AG09309 (cell line): Measurements from ENCODE around the gene GATA6.

- RRBS, result no CpG with 5 or more reads among the region's 1 CpG
These were observed 66.8 kb downstream of the MIB1 start for GRCh38 chr18:21807302-21807942.

DNA sequence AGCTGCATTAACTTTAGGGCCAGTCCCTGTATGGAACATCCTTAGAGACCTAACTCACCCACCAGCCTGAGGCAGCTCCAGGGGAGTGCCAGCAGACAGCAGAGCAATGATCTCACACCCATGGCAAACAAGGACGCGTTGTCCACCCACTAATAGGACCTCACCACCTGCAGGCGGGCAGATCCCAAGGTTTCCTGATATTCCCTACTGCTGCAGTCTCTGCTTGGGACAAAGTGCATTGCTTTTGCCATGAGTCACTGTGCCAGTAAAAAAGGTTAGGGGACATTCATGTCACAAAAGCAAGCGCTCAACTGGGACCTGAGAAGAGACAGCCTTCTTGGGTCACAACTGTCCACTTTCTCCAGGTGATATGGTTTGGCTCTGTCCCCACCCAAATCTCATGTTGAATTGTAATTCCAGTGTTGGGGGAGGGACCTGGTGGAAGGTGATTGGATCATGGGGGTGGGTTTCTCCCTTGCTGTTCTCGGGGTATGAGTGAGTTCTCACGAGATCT is 160.1 kb downstream of the MIB1 start:
- RRBS, result no CpG with 5 or more reads among the region's 6 CpGs

DNA sequence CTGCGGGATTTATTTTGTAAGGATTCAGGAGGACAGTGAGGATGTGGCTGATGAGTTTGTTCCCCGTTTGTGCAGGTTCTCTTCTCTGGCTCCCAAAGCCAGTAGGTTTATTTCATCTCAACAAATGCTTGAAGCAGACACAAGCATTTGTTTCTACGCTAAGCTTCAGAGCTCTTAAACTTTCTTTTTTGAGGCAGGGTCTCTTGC is 161.6 kb downstream of the MIB1 start:
- RRBS, result no CpG with 5 or more reads among the region's 3 CpGs

GRCh38 chr18:22169182-22169951 is at the start of gene GATA6:
GATA6 (plus strand) TSS chr18:22169589.
- RRBS, result 2% methylated on average over 21 of the region's 78 CpGs

DNA sequence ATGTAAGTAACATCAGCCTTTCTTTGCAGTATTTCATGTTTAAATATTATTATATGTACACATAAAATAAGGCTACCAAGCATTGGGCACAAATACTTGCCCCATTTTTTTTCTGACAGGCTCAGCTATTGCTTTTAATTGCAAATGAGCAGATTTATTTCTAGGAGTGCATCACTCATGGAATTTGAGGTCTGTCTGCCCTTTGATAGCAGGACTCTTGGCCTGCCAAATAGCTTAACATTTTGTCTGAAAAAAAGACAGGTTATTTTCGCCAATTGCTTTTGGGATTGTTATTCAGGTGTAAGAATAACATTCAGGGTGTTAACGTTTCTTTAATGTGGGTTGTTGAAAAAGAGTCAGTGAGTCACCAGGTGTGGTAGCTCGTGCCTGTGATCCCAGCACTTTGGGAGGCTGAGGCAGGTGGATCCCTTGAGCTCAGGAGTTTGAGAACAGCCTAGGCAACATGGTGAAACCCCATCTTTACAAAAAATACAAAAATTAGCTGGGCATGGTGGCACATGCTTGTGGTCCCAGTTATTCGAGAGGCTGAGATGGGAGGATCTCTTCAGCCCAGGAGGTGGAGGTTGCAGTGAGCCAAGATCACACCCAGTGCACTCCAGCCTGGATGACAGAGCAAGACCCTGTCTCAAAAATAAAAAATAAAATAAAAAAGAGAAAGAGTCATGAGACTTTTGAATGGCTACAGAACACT is 26.9 kb downstream of the GATA6 start:
- RRBS, result no CpG with 5 or more reads among the region's 4 CpGs

DNA sequence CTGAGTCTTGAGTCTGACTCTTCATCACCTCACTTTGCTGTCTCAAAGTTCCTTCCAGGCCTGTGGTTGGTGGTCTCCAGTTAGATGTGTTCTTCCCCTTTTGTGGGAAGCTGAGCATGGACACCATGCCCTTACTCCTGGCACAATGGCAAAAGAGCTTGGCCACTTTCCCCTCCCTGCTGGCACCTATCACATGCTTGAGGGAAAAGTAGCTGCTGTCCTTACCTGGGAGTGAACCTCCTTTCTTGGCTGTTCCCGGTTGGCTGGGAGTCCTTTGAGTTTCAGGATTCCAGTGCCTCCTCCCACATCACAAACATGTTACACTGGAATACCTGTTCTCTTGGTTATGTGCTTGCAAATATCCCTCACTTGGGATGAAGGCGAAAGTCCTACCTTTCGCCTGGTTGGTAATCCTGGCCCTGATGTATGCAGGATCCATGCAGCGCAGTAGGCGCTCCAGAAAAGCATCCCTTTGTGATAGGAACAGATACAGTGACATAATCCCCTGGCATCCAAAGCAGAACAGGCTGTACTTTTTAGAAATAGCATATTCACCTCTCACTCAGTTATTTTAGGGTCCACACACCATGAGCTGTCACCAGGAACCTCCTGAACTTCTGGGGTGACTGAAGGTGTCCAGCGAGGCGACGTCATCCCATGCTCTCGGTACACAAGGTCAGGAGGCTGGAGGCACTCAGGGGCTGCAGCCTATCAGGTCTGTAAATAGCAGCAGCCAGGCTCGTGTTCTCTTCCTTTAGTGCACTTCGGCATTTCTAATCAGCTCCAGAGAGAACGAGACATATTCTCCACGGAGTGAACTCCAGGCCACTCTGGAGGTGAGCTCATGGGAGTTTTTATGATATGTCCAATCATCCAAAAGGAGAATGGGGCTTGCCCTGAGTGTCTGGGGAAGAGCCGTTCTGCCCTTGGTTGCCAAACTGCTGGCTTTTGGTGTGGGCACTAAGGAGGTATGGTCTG is 98.1 kb downstream of the GATA6 start:
- RRBS, result no CpG with 5 or more reads among the region's 14 CpGs

- RRBS, result no CpG with 5 or more reads among the region's 10 CpGs
These were observed 106.4 kb downstream of the GATA6 start for GRCh38 chr18:22275761-22276297.

- RRBS, result no CpG with 5 or more reads among the region's 7 CpGs
These were observed 117.3 kb downstream of the GATA6 start for GRCh38 chr18:22286555-22287251.

GRCh38 chr18:22536437-22536952 is 118.8 kb upstream of the CTAGE1 start:
- RRBS, result no CpG with 5 or more reads among the region's 7 CpGs

- RRBS, result no CpG with 5 or more reads among the region's 6 CpGs
These were observed 129.2 kb upstream of the CTAGE1 start for GRCh38 chr18:22546931-22547281.

- RRBS, result no CpG with 5 or more reads among the region's 10 CpGs
These were observed 238.1 kb upstream of the RBBP8 start for GRCh38 chr18:22694829-22695542.

DNA sequence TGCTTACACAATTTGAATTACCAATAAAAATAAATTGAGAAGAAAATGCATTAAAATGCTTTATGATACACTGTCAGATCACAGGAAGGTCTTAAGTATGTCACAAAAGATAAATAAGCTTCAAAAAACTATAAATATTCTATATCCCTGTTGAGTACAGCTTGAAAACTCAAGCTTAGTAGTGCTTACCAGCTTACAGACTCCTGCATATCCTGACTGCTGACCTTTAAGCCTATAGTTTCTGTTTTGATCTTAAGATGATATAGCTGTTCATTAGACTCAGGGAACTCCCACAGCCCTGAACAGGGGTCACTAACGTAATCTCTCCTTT is 93.8 kb upstream of the RBBP8 start:
- RRBS, result no CpG with 5 or more reads among the region's 1 CpG

DNA sequence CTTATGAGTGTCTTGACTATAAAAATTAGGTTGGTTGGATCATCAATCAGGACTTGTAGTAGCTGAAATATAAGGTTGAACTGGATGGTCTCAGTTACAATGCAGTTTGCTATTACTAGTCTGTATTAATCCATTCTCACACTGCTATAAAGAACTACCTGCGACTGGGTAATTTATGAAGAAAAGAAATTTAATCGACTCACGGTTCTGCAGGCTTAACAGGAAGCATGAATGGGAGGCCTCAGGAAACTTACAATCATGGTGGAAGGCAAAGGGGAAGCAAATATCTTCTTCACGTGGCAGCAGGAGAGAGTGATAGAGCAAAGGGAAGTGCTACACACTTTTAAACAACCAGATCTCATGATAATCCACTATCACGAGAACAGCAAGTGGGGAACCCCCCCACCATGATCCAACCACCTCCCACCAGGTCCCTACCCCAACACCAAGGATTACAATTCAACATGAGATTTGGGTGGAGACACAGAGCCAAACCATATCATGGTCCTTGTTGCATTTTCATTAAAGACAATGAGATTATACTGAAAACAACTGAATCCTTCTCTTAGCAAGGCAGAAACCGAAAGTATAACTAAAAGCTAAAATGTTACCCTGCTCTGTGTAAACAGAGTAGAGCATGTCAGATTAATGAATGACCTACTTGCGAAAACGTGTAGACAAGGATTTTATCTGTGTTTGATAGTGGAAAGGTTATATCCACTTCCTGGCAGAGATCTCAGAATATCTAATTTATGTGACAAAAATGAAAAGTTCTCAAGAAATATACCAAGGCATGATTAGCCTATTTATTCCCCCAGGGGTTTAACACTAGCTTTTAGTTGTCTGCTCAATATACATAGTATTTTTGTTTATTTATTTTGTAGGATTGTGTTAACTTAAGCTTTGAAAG is 60.1 kb upstream of the RBBP8 start:
- RRBS, result no CpG with 5 or more reads among the region's 8 CpGs

GRCh38 chr18:23136457-23136794 is 1.1 kb downstream of the CABLES1 start:
- RRBS, result 3% methylated on average over 14 of the region's 31 CpGs

GRCh38 chr18:23141226-23142054 is 6.2 kb downstream of the CABLES1 start:
- RRBS, result no CpG with 5 or more reads among the region's 13 CpGs

DNA sequence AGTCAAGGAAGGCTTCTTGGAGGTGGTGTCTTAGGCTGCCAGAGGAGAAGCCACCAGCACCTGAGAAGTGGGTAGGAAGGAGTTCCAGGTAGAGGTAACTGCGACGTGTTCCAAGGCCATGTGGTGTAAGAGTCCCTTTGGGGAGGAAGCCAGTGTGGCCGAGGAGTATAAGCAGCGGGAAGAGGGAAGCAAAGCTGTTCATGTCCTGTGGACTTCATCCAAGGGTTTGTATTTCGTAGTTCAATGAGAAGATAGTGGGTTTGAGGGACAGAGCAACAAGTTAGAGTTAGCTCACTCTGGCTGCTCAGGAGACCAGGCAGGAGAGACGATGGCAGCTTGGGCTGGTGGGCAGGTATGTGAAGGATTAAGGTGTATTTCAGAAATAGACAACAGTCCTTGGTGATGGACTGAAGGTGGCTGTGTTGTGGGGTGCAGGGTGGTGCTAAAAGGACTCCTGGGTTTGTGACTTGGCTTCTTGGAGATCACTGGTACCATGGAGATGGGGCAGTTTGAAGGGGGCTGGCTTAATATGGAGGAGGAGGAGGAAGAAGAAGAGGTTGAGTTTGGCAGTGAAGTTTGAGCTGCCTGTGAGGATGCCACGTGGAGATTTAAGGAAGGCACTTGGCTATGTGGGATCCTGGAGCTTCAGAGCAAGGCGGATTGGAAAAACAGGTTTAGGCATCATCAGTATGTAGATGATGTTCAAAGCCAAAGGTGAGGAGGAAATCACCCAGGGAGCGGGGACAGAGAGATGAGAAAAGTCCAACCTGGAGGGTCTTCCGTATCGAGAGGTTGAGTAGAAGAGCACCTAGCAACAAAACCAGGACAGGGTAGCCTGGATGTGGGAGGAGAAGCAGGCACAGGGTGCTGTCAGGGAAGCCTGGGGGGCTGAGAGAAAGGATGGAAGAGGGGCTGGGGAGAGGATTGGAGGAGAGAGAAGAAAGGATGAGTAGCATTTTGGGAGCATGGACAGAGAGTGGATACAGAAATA is 27.7 kb downstream of the CABLES1 start:
- RRBS, result no CpG with 5 or more reads among the region's 11 CpGs

DNA sequence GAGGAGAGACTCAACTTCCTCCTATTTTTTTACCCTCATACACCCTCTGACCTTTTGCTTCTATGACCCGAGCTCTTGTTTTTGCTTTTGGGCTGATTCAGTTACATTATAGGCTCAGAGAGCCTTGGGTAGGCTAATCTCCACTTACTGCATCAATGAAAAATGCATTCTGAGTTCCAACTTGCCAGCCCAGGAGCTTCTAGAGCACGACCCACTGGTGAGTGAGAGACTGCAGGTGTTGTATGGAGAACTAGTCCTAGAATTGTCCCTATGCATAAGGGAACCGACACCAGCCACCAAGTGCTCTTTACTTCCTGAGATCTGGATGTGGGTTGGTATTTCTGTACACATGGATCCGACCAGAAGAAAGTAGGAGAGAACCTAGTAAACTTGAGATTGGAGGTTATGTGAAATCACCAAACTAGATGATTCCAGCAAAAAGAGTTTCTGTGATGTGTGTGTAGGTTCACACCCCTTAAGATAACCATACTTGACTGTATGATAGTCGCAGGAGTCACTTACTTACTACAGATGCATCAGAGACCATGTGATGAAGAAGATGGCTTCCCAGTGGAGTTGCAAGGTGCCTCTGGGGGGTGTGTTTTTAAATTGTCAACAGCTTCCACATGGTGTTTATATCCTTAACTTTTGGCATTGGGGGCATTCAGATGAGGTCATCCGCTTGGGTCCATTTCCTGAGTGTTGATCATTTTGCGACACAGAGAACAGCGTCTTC is 91.3 kb downstream of the CABLES1 start:
- RRBS, result no CpG with 5 or more reads among the region's 8 CpGs

DNA sequence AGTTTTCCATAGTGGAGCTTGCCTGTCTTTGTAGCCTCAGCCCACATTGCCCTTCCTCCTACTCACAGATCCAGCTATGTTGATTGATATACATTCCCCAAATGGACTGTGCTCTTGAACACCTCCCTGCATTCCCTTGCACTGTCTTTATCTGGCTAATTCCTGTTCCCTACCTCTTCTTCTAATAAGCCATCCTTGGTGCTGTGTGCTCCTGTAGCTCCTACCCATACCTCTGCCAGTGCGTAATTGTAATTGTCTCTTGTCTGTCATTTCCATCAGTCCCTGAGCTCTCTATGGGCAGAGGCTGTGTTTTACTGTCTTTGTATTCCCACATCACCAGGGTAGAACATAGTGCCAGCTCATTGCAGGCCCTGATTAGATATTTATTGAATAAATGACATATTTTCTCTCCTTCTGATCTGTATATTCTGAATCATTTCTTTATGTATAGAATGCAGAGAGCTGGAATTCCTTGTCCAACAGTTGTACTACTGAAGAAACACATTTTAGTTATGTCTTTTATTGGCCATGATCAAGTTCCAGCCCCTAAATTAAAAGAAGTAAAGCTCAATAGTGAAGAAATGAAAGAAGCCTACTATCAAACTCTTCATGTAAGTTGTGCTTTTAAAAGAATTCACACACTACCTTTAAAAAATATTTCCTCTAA is 21.5 kb downstream of the RIOK3 start:
- RRBS, result no CpG with 5 or more reads among the region's 1 CpG

GRCh38 chr18:23518719-23519445 is 15.6 kb downstream of the RMC1 start:
- RRBS, result no CpG with 5 or more reads among the region's 16 CpGs

- RRBS, result no CpG with 5 or more reads among the region's 20 CpGs
These were observed 20.7 kb downstream of the RMC1 start for GRCh38 chr18:23523875-23524612.